Body of pancreas (tissue), 2 donors: ENCODE measurements around a stretch of chr18.

- PRO-cap, result no peak
- RAMPAGE, long total RNA, 2 experiments, result no peak in any of the 2 experiments
Observed at GRCh38 chr18:6052261-6052651, 156.9 kb upstream of the TMEM200C start.

- PRO-cap, result no peak
- RAMPAGE, long total RNA, 2 experiments, result no peak in any of the 2 experiments
Observed at GRCh38 chr18:6284523-6284860, 130.2 kb downstream of the L3MBTL4 start.

DNA sequence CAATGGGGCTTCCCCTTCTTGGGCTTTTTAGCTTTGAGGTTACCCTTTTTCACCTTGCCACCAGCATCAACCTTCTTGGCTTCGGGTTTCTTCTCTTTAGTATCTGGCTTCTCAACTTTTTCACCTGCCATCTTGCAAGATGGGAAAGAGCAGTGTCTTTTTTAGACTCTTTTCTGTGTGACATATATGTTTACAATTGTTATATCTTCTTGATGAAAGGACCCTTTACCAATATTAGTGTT, 48.1 kb upstream of the L3MBTL4 start:
- PRO-cap, result no peak
- RAMPAGE, long total RNA, 2 experiments, result start-site peak on the minus strand in 1 of 2 experiments, centred at position 150 of the sequence, 352 reads per replicate

- PRO-cap, result no peak
- RAMPAGE, long total RNA, 2 experiments, result no peak in any of the 2 experiments
Observed at GRCh38 chr18:6728434-6728986, 1.0 kb upstream of the ARHGAP28 start.

DNA sequence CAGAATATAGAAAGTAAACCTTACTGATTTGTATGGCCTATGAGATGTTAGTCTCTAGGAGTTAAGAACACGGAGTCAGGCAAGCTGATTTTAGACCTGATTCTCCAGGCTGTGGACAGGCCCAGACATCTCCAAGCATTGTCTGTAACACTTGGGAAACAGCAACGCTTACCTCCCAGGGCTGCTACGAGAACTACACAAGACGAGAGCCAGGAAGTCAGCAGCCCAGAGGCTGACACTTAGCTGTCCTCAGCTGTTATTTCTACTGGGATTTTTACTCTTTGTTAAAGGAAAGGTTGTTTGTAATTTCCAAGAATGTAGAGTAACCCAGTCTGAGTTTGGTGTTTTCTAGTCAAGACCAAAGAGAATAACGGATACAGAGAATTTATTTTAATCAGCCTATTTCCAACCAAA, 123.5 kb downstream of the LAMA1 start:
- PRO-cap, result no peak
- RAMPAGE, long total RNA, 2 experiments, result no peak in any of the 2 experiments

GRCh38 chr18:6994769-6995402, 122.7 kb downstream of the LAMA1 start:
- PRO-cap, result no peak
- RAMPAGE, long total RNA, 2 experiments, result no peak in any of the 2 experiments

DNA sequence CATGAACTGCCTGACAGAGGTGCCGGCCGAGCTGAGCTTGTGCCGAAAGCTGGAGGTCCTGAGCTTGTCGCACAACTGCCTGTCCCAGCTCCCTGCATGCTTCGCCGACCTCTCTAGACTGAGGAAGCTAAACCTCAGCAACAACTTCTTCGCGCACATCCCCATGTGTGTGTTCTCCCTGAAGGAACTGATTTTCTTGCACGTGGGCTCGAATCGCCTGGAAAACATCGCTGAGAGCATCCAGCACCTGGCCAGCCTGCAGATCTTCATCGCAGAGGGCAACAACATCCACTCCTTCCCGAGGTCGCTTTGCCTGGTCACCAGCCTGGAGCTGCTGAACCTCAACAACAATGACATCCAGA, 605 bp downstream of the LRRC30 start:
- PRO-cap, result no peak
- RAMPAGE, long total RNA, 2 experiments, result no peak in any of the 2 experiments

DNA sequence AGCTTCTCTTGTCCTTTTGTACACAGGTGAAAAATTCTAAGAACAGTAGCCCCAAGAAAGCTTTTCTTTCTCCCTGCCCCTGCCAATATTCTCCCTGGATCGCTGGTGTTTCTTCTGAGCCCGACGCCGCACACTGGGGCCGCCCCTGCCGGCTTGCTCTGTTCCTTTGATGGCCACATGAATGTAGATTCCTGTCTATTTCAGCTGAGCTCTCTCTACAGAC, 106.8 kb upstream of the PTPRM start:
- PRO-cap, result no peak
- RAMPAGE, long total RNA, 2 experiments, result no peak in any of the 2 experiments

GRCh38 chr18:7709107-7709552, 142.0 kb downstream of the PTPRM start:
- PRO-cap, result no peak
- RAMPAGE, long total RNA, 2 experiments, result no peak in any of the 2 experiments

DNA sequence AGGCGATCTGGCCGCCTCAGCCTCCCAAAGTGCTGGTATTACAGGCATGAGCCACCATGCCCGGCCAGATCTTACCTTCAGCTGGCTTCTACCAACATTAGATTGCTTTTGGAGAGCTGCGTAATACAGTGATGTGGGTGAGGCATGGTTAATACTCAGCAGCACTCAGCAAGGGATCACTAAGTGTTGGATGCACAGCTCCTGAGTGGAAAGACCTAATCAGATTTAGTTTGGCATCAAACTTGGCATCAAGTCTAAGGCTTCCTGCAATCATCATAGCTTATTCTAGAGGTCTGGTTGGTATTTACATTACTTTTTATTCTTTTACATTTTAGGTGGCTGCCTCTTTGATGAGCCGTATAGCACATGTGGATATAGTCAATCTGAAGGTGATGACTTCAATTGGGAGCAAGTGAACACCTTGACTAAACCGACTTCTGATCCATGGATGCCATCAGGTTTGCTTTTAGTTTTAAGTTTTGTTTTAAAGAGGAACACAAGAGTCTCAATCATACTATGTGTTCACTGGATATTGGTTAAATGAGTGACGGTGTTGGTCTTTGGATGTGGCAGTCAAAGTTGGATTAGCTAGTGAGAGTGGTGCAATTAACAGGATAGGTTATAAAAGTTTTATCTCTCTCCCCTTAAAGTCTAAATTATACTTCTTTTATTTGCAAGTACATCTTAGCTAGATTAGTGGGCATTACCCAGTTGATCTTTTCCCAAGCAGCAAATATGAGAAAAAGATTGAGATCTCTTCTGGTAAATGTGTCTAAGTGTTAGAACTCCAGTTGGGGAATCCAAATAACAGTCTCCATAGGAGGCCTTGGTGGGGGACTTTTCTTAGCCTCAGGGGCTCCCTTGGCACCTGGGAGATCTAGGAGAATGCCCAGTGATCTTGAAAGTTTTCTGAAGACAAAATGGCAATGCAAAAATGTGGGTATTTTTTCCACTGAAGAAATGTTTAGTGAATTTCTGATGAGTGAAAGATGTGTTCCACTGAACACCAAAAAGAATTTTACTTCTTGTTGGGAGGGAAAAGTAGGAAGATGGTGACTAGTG, 207.0 kb downstream of the PTPRM start:
- PRO-cap, result no peak
- RAMPAGE, long total RNA, 2 experiments, result no peak in any of the 2 experiments

GRCh38 chr18:7817623-7817901, 250.4 kb downstream of the PTPRM start:
- PRO-cap, result no peak
- RAMPAGE, long total RNA, 2 experiments, result no peak in any of the 2 experiments

GRCh38 chr18:7872487-7872879, 305.4 kb downstream of the PTPRM start:
- PRO-cap, result no peak
- RAMPAGE, long total RNA, 2 experiments, result no peak in any of the 2 experiments

DNA sequence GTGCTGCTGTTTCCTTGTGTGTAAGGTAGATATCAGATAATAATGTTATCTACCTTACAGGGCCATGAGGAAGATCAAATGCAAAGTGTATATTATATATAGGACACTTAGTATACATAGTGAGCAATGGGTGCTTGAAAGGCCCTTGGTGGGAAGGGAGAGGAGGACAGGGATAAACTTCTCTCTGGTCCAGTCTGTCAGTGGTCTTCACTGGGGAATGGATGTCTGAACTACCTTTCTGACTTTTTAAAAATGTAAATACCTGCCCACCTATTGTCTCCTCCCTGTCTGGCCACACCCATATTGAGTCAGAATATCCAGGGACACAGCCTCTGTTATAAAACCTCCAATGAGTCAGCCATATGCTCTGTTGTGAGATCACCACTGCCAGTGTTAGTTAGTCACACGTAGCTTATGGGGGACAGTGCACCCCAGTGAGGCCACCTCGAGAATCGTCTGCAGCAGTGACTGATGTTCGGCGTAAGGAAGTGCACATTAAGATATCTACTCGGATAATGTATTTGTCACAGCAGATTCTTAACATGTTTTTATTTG, 383.5 kb downstream of the PTPRM start:
- PRO-cap, result no peak
- RAMPAGE, long total RNA, 2 experiments, result no peak in any of the 2 experiments

DNA sequence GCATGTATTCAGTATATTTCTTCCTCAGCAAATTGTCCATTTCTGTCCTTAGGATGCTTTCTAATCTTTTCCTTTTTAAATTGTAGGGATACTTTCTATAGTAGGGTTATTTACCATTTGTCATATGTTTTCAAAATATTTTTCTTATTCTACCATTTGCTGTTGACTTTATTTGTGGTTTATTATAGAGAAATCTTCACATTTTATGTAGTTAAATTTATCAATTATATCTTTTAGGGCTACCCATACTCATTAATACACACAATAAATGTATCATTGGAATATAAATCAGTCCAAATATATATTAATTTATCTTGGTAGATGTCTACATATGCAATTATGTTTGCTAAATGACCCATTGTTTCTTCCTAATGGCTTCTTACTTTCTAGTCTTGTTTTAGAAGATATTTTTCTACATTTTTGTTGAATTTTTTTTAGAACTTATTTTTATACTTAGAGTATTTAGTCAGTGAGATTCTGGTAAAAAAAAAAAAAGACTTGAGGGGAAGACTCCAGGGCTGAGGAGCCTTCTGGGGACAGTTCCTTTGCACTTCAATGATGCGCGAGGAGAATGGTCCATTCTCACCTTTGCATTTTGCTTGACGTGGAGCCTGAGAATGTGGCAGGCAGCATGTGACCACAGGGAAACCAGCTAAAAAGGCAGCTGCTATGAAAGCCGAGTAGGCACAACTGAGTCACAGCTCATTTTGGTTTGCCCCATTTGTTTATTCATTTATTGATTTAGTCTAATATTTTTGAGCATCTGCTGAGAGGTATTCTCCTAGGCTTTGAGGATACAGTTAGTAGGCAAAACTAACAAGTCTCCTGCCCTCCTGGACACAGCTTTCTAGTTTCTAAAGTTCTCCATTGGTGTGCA, 406.6 kb downstream of the PTPRM start:
- PRO-cap, result no peak
- RAMPAGE, long total RNA, 2 experiments, result start-site peak on the plus strand in 1 of 2 experiments, centred at position 563 of the sequence, 6 reads per replicate

DNA sequence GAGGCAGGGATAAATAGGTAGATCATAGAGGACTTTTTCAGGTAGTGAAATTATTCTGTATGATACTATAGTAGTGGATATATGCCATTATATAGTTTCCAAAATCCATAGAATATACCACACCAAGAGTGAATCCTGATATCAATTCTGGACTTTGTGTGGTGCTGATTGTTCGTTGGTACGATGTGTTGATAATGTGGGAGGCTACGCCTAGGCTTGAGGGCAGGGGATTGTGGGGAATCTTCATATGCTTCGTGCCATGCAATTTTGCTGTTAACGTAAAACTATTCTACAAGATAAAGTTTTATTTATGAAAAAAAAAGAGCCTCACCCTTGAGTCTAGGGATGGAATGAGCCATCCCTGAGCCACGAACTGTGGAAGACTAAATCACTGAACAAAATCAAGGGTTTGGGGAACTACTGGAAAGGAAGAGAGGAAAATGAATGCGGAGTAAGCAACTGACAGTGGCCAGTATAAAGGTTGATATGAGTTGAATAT, 409.2 kb downstream of the PTPRM start:
- PRO-cap, result no peak
- RAMPAGE, long total RNA, 2 experiments, result start-site peak on the plus strand in 1 of 2 experiments, centred at position 283 of the sequence, 15 reads per replicate

GRCh38 chr18:8176450-8177094, 432.7 kb upstream of the RAB12 start:
- PRO-cap, result no peak
- RAMPAGE, long total RNA, 2 experiments, result no peak in any of the 2 experiments

DNA sequence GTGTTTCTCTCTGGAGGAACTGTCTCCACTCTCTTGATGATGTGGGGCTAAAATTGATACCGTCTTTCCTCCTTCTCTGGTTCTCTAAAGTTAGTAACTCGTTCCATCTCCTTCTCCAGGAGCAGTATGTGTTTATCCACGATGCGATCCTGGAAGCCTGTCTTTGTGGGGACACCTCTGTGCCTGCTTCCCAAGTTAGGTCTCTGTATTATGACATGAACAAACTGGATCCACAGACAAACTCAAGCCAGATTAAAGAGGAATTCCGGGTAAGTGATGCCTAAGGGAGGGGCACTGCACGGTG, 231.1 kb upstream of the RAB12 start:
- PRO-cap, result no peak
- RAMPAGE, long total RNA, 2 experiments, result no peak in any of the 2 experiments

DNA sequence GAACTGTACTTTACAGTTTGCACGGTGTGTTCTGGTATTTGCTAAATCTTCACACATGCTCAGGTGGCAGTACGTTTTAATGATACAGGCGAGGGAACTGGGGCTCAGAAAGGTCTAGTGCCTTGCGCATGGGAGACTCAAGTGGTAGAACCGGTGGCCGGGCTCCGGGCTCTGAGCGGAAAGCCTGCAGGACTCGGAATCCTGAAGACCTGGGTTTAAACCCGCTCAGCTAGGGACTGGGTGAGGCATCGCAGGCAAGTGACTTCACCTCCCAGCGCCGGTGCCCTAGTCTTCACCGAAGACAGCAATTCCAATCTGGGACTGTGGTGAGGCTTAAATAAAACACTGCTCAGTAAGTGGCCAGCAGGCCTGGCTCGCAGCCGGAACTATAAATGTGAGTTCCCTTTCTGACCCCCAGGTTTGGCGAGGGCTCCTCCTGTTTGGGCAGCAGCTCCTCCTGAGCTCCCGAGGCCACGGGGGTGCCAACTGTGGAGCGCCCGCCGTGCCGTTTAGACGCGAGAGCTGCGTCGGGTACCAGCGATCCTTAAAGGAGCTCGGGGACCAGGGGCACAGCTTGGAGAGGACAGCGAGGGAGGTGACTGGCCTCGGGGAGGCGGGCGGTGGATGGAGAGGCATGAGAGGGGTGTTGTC, 973 bp upstream of the MTCL1 start:
- PRO-cap, result bidirectional peak, plus-strand start at position 420 of the sequence, minus-strand start at position 260 of the sequence
- RAMPAGE, long total RNA, 2 experiments, result no peak in any of the 2 experiments

- PRO-cap, result no peak
- RAMPAGE, long total RNA, 2 experiments, result no peak in any of the 2 experiments
Observed at GRCh38 chr18:8795819-8796531, 90.6 kb downstream of the MTCL1 start.

- PRO-cap, result no peak
- RAMPAGE, long total RNA, 2 experiments, result no peak in any of the 2 experiments
Observed at GRCh38 chr18:8913733-8914553, 188.6 kb upstream of the NDUFV2 start.